Bronchus (tissue), 1 donor: ENCODE data around the genes TIMM17A and GPR37L1.

DNA sequence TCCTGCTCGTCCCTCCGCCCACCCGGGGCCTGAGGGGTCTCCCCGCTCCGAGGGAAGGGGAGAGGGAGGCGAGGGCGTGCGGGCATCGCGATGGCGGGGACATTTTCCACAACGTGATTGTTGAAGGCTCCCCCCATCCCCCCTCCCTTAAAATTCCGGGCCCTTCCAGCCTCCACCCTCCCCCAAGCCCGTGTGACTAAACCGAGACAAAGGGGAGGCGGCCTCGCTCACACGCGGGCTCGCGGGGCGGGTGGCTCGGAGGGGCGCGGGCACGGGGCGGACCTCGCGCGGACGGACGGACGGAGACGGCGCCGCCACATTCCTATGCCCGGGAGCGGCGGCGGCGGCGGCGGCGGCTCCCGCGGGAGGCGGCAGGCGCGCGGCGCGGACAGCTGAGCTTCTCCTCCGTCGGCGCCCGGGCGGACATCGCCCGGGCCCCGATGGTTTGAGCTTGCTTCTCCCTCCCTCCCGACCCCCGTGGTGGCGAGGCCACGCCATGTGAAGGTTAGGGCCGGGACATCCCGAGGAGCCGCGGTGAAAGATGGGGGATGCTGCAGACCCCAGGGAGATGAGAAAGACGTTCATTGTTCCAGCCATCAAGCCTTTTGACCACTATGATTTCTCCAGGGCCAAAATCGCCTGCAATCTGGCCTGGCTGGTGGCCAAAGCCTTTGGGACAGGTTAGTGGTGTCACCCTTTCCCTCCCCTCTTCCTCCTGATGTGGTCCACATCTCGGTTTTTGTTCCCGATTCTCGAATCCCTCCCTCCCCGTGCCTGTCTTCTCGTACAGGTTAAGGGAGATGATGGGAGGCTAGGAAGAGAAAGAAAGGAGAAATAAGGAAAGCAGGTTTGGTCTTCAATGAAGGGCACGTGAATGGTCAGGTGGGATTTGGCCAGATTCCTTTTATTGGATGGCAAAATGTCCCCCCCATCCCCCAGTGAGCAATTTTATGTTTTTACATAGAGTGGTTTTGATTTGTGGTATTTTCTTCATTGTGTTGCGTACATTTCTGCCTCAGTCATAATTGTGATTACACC lies 913 bp downstream of the CAMSAP2 start:
- PRO-cap = bidirectional peak, plus-strand start at position 325 of the sequence, minus-strand start at position 108 of the sequence

DNA sequence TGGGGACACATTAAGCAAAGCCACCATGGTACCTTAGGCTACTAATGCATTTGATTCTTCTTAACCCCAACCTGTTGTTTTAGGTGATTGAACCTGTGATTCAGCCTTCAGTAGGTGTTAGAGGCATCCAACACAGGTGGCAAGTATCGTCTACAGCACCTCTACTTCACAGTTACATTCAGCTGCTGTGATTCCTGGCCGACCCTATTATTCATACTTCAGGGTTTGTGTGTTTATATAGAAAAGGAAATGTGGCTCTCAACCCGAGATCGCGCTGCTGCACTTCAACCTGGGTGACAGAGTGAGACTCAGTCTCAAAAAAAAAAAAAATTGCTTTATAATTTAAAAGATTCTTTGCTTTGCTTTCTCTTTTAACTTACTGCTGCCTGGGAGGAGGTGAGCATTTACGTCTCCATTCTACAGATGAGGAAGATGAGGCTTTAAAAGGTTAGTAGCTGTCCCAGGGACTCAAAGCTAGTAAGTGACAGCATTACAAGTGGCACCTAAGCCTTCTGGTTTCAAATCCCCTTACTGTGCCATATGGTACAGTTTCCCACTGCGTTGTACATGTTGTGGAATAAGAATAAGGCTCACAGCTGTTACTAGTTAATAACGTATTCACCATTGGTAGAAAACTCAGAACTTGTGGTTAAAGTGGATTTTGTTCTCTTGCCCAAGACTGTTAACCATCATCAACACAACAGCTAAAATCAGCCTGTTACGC lies 9.9 kb upstream of the GPR25 start:
- PRO-cap = no peak

GRCh38 chr1:201382847-201383295 lies 5.4 kb upstream of the TNNT2 start:
- PRO-cap = no peak

GRCh38 chr1:201384207-201384476 lies 6.7 kb upstream of the TNNT2 start:
- PRO-cap = no peak

DNA sequence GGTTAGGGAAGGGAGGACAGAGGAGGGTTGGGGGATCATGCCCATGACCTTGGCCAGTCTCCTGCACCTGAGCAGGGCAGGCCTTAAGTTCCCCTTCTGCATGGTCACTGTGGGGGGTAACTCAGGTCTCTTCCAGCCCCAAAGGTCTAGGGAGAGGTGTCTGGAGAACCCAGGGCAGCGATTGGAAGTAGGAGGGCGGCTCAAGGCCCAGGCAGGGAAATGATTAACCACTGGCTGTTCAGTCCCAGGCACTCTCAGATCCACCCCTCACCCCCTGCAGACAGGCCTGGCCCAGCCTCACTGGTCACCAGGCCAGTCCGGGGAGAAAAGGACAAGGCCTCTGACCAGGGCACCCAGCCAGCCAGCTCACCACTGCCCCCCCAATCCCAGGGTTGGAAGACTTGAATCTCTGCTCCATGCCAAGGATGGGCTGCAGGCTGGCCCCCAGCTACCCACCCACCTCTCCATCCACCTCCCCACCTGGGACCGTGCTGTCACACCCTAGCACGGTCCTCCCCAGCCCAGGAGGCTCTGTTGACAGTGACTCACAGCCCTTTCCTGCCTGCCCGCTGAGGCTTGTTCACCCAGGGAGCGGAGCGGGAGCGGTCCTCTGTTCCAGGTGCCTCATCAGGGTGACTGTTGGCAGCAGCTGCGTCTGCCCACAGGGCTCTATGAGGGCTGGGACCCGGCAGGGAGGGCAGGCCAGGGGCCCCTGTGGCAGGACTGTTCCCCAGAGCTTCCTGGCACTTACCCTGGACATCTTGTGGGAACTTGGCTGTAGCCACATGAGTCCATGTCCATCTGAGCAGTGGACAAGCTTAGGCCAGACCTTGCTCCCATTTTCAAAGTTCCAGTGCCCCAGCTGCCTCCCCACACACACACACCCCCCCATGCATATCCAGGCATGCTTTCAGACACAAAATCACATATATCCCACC lies 2.2 kb downstream of the LAD1 start:
- PRO-cap = bidirectional peak, plus-strand start at position 315 of the sequence, minus-strand start at position 221 of the sequence; bidirectional peak, plus-strand start at position 579 of the sequence, minus-strand start at position 523 of the sequence

- PRO-cap = no peak
Measured at GRCh38 chr1:201403724-201404188, 4.6 kb upstream of the LAD1 start.

DNA sequence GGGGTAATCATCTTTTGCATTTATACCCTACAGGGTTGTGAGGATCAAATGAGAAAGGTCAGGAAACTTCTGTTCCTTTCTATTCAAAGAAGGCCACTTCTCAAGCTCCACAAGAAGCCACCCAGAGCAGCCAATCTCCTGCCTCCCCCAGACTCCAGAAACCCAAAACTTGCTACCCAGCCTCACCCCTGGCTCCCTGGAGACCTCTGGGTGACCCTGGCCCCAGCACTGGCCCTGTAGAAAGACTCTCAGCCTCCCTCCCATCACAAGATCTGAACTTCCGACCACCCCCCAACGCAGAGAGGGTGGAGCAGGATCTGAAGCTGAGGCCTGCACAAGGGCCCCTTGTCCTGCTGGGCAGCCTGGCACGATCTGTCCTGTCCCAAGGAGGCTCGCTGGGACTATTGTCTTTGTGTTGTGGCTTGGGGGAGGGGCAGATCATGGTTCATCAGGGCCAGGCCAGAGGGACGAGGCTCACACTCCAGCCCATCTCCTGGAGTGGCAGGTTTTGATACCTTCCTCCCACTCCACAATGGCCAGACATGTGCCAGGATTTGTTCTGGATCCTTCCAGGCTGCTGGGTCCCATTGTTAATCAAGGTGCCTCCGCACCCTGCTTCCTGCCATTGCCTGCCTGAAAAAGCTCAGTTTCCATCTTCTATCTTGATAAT lies 20.0 kb downstream of the PHLDA3 start:
- PRO-cap = no peak

DNA sequence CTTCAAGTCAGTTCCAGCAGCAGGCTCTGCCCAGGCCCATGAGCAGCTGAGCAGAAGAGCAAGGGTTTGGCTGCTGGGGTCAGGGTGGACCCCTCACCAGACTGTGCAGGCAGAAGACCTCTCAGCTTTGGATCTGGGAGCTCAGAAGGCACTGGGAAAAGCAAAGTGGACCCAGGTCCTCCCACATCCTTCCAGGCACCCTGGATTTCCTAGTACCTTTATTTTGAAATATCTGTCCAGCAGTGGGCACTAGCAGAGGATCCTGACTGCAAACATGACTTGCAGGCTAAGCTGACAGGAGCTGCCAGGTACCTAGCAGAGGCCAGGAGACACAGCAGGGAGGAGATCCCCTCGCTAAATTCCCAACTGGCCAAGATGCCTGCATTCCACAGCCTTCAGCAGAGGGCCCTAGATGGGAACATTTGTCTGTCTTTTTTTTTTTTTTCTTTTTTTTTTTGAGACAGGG lies 13.3 kb downstream of the PHLDA3 start:
- PRO-cap = no peak

GRCh38 chr1:201471627-201472207 lies 2.7 kb upstream of the PHLDA3 start:
- PRO-cap = no peak

GRCh38 chr1:201737559-201738293 lies 91.2 kb upstream of the IPO9 start:
- PRO-cap = no peak

- PRO-cap = no peak
Measured at GRCh38 chr1:201883386-201884257, 5.1 kb upstream of the SHISA4 start.

DNA sequence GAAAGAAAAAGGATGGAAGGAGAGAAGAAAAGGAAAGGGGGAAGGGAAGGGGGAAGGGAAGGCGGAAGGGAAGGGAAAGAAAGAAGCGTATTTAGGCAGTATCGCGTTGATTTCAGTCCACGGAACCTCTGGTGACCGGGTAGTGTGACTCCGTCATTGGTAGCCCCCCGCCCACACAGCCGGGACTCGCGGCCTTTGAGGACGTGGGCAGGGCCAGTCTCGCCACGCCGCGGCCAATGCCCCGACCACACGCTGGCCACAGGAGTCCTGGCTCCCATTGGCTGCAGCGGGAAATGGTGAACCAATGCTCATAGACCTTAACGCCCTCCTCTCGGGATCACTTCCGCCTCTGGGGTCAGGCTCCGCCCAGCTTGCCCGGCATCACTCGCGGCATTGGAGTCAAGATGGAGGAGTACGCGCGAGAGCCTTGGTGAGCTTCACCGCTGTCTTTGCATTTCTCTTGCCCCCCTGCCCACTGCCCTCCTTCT lies at the start of gene TIMM17A:
TSS of gene TIMM17A (plus strand) at position 381 of the 488 bp plus-strand sequence.
- PRO-cap = bidirectional peak, plus-strand start at position 393 of the sequence, minus-strand start at position 177 of the sequence

DNA sequence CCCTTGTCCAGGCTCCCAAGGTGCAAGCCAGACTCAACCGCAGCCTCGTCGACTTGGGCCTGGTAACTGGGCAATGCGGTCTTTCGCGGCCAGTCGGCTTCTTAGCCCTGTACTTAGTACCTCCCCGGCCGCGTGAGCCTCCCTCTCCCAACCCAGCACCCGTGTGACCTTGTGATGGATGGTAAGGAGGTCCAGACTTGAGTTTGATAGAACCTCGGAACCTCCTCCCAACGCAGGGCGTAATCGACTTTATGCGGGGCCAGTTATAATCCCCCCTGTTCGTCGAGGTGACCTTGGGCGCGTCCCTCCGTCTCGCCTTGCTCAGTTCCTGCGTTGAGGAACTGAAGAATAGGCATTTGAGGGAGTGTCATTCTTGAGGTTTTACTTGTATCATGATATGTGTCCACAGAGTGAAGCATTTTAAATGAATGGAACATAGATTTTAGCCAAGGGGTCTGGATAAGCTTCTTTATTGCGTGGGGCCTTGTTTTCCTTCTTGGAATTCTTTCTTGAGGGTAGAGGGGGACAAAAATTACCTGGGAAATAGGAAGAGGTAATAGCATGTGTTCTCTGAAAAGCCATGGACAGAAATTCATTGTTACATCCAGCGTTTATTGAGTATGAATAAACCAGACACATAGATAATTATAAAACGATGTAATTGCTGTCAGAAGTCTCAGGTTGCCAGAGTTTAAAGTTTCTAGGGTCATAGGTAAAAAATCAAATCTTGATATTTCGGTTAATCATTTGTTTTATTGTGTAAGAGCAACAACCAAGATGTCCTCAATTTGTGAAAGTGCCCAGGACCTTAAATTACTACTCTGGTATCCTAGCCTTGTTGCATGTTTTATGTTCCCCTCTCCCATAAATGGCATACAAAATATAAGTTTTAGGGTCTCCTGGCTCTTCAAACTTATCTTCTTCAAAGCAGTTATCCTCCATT lies 579 bp downstream of the TIMM17A start:
- PRO-cap = no peak

DNA sequence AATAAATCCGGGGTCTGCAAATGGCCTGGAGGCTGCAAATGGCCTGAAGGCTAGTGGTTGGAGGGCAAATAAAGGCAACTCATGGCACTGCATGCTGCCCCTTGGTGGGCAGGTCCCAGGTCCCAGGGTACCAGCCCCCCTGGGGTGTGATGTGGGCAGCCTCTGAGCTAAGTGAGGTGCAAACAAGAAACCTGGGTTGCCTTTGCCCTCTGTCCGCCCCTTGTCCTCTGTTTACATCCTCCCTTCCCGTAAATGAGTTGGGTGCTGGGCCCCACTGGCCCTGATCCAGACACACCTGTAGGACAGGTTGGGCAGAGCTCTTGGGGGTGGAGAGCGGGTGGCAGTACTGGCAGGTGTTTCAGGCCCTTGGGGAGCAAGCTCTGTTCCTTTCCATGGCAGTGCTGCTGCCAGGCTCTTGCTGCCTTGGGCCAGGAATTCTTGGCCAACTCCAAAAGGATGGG lies 35.8 kb downstream of the ELF3 start:
- PRO-cap = bidirectional peak, plus-strand start at position 383 of the sequence, minus-strand start at position 173 of the sequence

GRCh38 chr1:202072116-202072565 lies 50.6 kb upstream of the GPR37L1 start:
- PRO-cap = no peak

DNA sequence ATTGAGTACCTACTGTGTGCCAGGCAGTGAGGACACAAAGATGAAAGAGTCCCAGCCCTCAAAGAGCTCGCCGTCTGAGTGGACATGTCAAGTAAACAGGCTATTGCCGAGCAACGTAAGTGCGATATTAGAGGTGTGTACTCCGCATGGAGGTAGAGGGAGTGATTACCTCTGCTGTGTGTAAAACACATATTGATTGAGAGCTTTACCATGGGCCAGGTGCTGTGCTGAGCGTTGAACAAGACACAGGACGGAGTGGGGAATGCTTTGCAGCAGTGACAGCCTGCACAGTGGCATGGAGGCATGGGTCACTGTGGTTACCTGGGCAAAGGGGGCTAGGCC lies 49.5 kb upstream of the GPR37L1 start:
- PRO-cap = no peak

DNA sequence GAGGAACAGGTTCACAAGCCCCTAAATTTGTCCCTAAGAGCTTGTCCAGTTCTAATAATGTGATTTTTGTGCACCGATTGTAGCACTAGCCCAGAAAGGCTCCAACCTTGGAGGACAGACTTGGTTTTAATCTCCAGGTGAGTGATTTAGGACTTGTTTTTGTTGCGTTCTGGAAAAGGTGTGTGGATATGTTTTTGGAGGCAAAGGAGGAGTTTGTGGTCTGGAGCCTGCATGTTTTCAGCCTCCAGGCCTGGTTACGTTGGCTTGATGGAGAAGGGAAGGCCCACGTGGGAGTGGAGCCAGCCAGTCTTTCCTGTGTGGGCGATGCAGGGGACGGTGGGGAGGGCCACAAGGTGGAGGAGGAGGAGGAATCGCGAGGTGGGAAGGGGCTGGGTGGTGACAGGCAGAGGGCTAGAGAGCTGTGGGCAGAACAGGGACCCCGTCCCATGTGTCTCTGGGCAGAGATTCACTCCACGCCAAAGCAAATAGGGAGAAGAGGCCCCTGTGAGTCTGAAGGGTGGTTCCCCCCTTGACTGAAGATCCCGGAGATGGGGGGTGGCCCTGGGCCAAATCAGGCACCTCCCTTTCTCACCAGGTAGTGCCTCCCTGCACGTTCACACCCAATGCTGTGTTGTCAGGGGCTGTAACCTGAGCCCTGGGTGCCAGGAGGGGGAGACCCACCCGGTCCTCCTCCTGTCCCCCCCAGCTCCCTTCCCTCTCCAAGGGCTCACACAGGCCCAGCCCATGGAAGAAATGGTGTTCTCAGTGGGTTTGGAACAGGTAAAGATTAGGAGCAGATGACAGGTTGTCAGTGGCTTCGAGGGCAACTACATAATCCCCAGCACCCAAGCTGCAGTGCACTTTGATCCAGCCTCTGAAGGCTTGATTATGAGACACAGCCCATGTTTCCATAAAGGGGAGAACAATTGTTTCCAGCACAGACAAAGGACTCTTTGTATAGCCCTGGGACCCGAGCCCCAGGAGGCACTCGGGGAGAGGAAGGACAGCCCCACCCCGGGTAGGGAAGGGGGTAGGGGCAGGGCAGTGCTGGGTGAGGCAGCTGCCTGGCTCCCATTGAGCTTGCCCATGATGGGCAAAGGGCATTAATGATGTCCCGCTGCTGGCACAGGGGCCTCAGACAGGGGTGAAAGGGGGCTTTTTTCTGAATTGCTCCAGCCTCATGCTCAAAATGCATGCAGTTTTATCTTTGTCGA lies 37.8 kb upstream of the GPR37L1 start:
- PRO-cap = bidirectional peak, plus-strand start at position 748 of the sequence, minus-strand start at position 448 of the sequence

DNA sequence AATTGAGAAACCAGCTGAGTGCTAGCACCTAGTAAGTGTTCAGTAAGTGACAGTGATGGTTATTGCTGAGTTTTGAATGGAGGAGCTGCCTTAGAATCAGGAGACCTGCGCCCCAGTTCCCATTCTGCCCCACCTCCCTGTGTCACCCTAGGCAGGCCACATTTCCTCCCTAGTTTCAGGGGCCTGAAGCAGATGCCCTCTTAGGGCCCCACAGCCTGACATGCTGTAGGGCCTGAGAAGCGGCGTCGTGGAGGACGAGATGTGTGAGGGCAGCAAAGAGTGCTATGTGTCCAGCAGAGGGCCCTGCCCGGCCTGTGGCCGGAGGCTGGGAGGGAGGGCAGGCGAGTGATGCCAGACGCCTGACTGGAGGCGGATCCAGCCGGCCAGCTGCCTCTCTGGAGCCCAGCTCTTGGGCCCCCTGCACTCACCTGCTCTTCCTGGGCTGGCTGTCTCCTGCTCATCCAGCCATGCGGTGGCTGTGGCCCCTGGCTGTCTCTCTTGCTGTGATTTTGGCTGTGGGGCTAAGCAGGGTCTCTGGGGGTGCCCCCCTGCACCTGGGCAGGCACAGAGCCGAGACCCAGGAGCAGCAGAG lies at the start of gene GPR37L1:
TSS of gene GPR37L1 (plus strand) at position 421 of the 592 bp plus-strand sequence.
- PRO-cap = no peak

GRCh38 chr1:202153407-202154296 lies 6.8 kb downstream of the PTPN7 start:
- PRO-cap = no peak

DNA sequence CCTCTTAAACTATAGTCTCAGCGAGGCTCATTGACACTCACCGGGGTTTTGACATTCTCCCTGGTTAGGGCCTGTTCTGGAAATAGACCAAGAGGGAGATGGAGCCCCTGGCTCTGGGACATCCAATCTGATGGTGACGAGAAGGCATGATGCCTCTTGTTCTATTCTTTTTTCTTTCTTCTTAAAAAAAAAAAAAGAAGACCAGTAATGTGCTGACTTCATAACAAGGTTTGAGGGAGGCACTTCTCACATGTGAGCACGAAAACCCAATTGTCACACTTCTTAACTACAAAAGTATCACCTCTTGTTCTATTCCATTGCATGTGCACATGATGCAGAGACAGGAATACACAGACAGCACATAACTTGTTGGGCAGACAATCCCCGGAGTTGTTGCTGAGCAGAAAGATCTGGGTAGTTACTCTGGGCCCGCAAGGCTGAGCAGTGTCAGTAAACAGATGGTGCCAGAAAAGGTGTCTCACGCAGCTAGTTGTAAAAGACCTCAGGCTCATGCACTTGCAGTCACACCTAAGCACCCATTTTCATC lies 3.9 kb downstream of the LGR6 start:
- PRO-cap = no peak